ENCODE data around the genes DOCK4, BMT2 and CAV1.

GRCh38 chr7:112081804-112082661 lies 124.2 kb downstream of the DOCK4 start:
- PRO-cap: unidirectional peak, minus-strand start at chr7:112081926; unidirectional peak, plus-strand start at chr7:112082279

DNA sequence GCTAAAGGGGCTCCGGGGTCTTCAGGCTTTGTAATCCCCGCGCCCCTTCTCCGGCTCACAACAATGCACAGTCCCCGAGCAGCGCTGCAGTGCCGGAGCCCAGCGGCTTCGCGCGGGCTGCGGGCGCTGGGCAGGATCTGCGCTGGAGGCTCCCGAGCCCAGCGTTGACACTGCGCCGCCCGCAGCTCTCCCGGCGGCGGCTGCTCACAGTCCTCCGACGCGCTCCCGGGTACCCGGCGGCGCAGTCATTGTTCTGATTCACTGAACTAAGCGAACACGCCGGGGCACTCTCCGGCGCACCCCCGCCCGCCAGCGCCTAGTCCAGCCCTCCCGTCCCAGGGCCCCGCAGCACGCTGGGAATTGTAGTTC lies at the start of gene DOCK4:
Gene DOCK4, minus strand, starts transcription at position 260 of the 369 bp plus-strand sequence.
- PRO-cap: bidirectional peak, plus-strand start outside the sequence, minus-strand start at position 139 of the sequence

GRCh38 chr7:112346277-112346896 lies 103.9 kb upstream of the IFRD1 start:
- PRO-cap: no peak

GRCh38 chr7:112451429-112451739 lies 1.1 kb downstream of the IFRD1 start:
- PRO-cap: no peak

DNA sequence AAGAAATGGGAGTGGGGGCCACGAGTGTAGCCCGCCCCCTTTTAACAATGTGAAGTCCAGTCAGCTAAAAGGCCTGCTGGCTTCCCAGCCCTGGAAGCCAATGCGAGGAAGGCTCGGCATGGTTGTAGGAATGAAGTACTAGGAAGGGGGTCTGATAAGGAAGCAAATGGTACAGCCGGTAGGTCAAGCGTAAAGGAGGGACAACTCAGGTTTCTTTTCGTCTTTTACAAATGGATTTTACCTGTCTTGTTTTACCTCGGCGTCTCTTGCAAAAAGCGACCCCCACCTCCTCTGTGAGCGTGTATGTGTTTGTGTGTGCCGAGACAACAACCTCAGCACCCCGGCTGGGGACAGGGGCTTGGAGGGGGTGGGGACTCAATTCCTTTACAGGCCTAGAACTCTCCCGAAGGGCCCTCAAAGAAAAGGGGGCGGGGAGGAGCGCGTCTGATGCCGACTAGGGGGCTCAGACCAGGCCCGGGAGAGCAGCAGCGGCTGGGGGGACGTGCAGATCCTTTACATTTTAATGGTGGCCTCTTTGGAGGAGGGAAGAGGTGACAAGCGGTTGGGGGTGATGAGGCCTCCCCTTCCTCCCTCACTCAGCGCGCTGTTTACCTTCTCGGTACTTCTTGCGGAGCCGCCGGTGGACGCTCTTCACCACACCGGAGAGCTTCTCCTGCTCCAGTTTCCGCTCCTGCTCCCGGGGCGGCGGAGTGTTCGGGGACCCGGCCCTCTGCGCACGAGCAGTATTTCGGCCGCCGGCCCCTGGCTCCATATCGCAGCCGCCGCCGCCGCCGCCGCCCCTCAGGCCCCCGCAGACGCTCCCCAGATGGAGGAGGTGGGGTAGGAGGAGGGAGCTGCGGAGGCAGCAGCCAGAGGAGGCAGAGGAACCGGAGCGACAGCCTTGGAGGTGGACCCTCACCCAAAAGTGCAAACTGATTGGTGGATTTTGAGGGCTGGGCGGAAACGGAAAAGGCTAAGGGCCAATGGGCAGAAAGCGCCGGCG lies at the start of gene BMT2:
Gene BMT2, minus strand, starts transcription at position 897 of the 1,003 bp plus-strand sequence.
- PRO-cap: bidirectional peak, plus-strand start outside the sequence, minus-strand start at position 772 of the sequence

GRCh38 chr7:113087593-113088005 lies 972 bp upstream of the GPR85 start:
- PRO-cap: bidirectional peak, plus-strand start at chr7:113087948, minus-strand start at chr7:113087756

GRCh38 chr7:113118733-113119302 lies 464 bp upstream of the SMIM30 start:
- PRO-cap: unidirectional peak, minus-strand start at chr7:113118917

DNA sequence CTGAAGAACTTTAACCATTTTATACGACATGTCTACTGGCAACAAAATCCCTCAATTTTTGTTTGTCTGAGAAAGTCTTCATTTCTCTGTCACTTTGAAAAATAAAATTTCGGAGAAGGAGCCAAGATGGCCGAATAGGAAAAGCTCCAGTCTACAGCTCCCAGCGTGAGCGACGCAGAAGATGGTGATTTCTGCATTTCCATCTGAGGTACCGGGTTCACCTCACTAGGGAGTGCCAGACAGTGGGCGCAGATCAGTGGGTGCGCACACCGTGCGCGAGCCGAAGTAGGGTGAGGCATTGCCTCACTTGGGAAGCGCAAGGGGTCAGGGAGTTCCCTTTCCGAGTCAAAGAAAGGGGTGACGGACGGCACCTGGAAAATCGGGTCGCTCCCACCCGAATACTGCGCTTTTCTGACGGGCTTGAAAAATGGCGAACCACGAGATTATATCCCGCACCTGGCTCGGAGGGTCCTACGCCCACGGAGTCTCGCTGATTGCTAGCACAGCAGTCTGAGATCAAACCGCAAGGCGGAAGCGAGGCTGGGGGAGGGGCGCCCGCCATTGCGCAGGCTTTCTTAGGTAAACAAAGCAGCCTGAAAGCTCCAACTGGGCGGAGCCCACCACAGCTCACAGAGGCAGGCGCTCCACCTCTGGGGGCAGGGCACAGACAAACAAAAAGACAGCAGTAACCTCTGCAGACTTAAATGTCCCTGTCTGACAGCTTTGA lies 175.9 kb downstream of the PPP1R3A start:
- PRO-cap: no peak

GRCh38 chr7:114084986-114086048 lies 166.5 kb upstream of the PPP1R3A start:
- PRO-cap: unidirectional peak, plus-strand start at chr7:114085651; unidirectional peak, minus-strand start at chr7:114085715

DNA sequence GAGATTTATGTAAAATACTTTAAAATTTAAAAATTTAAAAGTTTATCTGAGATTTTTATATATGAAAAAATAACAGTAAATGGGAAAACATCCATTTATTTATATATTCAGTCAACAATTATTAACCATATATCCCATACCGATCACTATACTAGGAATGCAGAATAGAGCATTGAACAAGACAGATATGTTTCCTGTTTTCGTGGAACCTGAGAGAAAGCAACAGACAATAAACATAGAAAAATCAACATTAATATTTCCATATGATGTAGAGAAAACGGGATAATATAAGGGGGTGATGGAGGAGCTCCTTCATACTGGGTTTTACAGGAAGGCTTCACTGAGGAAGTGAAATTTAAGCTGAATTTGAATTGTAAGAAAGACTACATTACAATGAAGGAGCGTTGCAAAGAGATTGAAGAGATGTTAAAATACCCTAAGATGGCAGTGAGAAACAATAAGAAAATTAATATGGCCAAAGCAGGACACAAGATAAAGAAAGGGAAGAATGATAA lies 17.4 kb upstream of the FOXP2 start:
- PRO-cap: no peak

DNA sequence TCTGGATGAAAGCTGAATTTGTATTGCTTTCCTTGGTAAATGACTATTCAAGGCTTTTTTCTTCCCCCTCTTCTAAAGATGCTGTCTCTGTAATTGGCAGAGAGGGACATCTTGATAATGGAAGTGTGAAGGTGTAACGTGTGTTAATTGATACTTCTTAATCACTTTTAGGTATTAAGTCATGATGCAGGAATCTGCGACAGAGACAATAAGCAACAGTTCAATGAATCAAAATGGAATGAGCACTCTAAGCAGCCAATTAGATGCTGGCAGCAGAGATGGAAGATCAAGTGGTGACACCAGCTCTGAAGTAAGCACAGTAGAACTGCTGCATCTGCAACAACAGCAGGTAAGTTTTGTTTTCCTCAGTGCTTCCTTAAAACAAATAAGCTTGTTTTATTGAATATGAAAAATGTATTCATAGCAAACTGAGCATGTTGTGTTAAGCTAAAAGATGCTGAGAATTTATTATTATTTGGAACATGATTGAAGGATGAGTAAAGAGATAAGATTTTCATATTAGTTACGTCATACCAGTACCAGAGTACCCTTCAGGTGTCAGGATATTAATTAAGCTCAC lies 11.8 kb downstream of the FOXP2 start:
- PRO-cap: no peak

DNA sequence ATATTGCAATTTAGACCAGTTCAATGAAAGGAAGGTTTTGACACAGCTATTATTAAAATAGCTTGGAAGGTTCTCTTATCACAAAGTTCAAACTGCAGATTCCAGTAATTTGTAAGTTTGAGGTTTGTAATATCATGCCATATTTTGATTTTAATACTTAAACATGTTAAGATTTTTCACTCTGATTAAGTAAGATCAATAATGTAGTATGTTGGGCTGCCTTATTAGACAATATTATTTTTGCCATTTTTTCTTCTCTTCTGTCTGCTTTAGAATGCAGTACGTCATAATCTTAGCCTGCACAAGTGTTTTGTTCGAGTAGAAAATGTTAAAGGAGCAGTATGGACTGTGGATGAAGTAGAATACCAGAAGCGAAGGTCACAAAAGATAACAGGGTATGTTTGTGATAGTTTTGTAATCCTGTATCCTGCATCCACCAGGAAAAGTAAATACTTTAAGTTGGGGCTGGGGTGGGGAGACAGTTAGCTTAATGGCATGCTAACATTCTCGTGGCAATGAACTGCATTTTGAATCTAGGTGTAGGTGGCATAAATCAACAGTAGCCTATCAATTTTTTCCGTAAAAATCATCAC lies 247.3 kb downstream of the FOXP2 start:
- PRO-cap: no peak

- PRO-cap: no peak
These were observed 223.5 kb downstream of the MDFIC start for GRCh38 chr7:115145418-115145846.

GRCh38 chr7:116025239-116025935 lies 5.2 kb downstream of the TFEC start:
- PRO-cap: no peak

- PRO-cap: bidirectional peak, plus-strand start at chr7:116500081, minus-strand start at chr7:116499928; bidirectional peak, plus-strand start at chr7:116500191, minus-strand start at chr7:116500276; bidirectional peak, plus-strand start at chr7:116500625, minus-strand start at chr7:116500585; bidirectional peak, plus-strand start at chr7:116500850, minus-strand start at chr7:116500795
These were observed 637 bp downstream of the CAV2 start for GRCh38 chr7:116499837-116500912.

- PRO-cap: bidirectional peak, plus-strand start at chr7:116524630, minus-strand start at chr7:116524636; bidirectional peak, plus-strand start at chr7:116525036, minus-strand start at chr7:116524837
These were observed at the start of gene CAV1 for GRCh38 chr7:116524295-116525399. TSS of gene CAV1 (plus strand) at chr7:116525036.

GRCh38 chr7:116726860-116727723 lies 55.1 kb downstream of the MET start:
- PRO-cap: no peak

- PRO-cap: no peak
These were observed 90.8 kb upstream of the CAPZA2 start for GRCh38 chr7:116771646-116771968.

DNA sequence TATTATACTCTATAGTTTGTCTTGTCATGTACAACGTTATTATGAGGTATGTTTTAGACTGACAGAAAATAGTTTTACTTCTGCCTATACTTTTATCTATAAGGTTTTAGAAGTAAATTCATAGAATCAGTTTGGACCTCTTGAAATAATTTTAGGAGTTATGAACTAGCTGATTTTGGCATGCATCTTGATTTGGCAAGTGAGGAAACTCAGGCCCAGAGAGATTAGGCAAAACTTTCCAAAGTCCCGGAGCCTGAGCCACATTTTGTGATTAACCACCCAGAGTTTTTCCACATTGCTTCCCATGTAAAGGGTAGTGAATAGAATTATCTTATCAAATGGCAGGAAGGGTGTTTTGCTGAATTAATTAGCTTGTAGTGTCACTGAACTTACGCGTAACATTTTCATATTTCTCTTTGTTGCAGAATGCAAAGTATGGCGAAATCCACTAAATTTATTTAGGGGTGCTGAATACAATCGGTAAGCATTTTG lies 176.1 kb downstream of the ST7 start:
- PRO-cap: no peak

GRCh38 chr7:117382009-117382321 lies 45.3 kb downstream of the ASZ1 start:
- PRO-cap: unidirectional peak, plus-strand start at chr7:117382105